Bronchus (tissue), 1 donor: ENCODE results near the gene ZNF516.

GRCh38 chr18:76351878-76352630, 143.0 kb downstream of the ZNF516 start:
- PRO-cap = bidirectional peak, plus-strand start at chr18:76352273, minus-strand start at chr18:76352074

- PRO-cap = no peak
Observed at GRCh38 chr18:76367260-76367904, 127.7 kb downstream of the ZNF516 start.

DNA sequence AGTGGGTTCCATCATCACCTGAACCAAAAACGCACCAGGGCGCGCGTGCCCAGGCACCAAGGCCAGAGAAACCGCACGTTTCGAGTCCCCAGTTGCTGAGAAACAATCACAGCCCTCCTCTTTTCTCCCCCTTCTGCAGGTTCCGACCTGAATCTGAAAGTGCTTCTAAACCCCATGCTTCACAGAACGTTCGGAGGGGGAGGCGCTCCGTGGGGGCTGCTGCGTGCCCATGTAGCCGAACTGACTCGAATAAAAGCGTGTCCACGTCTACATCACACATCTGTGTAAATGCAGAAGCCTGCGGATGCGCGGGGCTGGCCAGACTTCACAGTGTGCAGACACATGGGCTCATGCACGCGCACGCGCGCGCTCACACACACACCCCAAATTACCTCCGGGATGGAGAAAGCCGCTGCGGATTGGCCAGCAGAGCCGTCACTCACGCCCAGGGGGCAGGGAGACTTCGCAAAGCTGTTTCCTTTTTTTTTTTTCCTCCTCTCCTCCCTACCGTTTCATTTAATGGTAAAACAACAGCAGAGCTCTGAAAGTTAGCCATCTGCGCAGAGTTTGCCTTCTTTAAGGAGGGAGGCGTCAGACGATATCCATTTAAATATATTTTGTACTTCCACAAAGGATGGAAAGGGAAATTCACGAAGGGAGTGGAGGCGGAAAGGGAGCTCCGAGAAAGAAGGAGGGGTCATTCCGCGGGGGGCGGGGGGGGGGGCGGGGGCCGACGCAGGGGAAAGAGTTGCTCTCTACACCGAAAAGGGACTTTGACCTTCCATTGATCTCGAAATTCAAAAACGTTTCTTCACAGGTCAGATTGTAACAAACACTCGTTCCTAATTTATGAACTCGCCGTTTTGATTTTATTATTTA, 2.2 kb downstream of the ZNF516 start:
- PRO-cap = bidirectional peak, plus-strand start at position 448 of the sequence, minus-strand start at position 336 of the sequence

- PRO-cap = bidirectional peak, plus-strand start at chr18:76495210, minus-strand start at chr18:76495197
Observed at GRCh38 chr18:76495115-76495421, at the start of gene ZNF516. Gene ZNF516, minus strand, starts transcription at chr18:76495242.

DNA sequence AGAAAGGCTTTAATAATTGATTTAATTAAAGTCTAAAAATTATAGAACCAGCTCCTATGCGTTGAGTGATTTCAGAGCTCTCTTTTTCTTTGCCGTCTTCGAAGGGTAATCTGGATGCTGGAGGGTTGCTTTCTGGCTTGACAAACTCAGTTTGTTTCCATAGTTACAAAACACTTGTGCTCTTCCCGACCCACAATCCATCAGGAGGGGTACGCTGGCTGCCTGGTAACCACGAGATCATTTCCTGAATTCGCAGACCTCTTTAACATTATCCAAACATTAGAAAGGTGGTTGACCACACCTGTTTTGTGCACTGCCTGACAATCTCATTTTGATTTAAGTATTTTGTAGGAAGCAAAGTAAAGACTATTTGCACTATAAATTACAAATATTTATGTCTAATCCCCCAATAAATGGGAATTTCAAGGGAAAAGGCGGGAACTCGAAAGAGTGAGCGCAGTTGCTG, 143.9 kb upstream of the ZNF516 start:
- PRO-cap = no peak

DNA sequence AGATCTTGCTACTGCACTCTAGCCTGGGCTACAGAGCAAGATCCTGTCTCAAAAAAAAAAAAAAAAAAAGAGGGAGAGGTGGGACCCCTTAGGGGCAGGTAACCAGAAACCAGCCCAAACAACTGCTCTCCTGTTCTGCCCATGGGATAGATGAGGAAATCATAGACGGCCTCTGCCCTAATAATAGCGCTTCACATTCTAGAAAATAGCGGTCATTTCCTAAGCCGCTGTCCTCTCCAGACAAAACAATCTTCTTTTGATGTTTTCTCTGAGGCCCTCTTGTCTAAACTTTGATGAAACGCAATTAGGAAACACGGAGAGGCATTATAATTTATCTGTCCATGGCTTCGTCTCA, 151.8 kb upstream of the ZNF236 start:
- PRO-cap = no peak

DNA sequence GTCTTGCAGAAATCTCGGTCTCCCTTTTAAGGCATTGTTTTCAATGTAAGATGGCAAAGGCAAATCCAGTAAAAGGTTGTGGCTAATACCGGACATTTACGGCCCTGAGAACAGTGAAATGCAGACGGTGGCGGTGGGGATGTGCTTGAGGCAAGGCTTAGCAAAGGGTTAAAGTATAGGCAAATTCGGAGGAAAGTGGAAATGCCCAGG, 114.7 kb upstream of the ZNF236 start:
- PRO-cap = no peak

DNA sequence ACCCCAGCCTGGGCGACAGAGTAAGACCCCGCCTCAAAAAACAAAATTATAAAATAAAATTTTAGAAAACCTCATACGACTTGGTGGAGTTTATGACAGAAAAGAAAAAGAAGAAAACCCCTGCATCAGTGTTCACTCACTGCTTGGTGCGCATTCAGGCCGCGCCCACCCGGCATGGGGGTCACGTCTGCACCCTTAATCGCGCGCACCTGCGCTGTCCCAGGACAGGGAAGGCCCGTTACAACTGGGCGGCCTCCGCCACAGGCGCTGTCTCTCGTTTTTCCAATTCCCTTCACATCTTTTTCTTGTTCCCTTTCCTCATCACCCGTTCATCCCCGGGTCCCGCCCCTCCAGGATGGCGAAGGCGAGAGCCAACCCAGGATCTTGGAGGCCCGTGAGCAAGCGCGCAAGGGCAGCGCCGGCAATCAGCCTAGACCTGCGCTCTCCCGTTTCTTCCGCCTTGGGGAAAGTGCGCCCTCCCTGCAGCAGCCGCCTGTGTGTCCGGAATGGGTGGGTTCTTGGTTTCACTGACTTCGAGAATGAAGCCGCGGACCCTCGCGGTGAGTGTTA, 35.1 kb upstream of the ZNF236 start:
- PRO-cap = bidirectional peak, plus-strand start at position 460 of the sequence, minus-strand start at position 293 of the sequence

GRCh38 chr18:76820155-76820470, 2.2 kb upstream of the ZNF236 start:
- PRO-cap = unidirectional peak, plus-strand start at chr18:76820385

DNA sequence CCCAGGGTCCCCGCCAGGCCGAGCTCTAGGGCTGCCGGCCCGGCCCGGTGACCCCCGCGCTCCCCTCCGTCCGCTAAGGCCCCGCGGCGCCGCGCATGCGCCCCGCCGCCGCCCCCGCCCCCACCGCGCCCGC, 288 bp upstream of the ZNF236 start:
- PRO-cap = bidirectional peak, plus-strand start outside the sequence, minus-strand start at position 75 of the sequence

GRCh38 chr18:77012792-77013124, 119.8 kb downstream of the MBP start:
- PRO-cap = no peak

DNA sequence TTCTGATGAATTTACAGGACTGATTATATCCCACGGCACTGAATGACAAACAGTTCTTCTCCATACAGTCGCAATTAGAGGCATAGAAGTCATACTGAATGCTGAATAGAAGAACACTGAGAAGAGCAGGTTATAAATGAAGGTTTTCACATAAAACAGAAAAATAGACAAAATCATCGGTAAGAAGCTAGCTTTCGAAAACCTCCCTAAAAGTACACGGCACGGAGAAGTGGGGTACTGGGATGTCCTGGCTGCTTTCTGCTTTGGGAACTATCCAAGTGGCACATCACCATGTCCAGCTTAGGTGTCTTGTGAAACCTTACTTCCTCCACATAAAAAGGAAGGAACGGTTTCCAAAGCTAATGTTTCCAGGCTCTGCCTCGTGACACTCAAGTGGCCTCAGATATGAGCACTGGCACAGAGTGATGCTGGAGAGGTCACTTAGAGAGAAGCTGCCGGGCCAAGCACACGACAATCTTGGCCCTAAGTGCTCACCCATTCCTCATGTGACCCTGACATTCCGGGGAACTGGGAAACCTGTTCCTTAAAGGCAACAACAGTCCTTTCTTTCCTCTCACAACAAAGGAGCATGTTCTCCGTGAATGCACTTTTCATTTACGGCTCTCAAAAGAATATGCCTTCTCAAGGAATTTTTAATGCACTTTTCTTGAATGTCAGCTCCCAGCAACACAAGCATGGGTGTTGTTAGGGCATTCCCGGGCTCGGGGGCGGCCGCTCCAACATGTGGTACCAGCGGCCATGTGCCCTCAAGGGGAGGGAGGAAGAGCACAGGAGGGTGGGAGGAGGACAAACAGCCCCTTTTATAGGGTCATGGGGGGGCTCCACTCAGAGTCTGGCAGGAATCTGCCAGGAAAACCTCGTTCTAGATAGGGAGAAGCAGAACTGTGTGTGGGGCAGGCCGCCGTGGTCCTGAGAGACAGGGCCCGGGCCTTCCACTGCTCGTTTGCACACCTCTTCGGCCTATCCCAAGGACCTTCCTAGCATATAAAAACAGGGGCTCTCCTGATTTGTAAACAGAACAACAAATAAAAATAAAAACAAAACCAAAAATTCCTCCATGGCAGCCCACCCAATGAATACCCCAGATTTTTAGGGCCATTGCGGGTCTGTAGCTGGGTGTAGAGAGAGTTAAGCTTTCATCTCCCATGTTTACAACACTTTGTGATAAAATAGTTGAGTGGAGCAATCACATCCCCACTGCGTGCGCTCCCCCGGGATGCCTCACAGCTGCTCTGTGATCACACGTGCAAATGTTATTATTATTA, 118.6 kb downstream of the MBP start:
- PRO-cap = no peak

- PRO-cap = no peak
Observed at GRCh38 chr18:77070750-77071690, 61.6 kb downstream of the MBP start.

DNA sequence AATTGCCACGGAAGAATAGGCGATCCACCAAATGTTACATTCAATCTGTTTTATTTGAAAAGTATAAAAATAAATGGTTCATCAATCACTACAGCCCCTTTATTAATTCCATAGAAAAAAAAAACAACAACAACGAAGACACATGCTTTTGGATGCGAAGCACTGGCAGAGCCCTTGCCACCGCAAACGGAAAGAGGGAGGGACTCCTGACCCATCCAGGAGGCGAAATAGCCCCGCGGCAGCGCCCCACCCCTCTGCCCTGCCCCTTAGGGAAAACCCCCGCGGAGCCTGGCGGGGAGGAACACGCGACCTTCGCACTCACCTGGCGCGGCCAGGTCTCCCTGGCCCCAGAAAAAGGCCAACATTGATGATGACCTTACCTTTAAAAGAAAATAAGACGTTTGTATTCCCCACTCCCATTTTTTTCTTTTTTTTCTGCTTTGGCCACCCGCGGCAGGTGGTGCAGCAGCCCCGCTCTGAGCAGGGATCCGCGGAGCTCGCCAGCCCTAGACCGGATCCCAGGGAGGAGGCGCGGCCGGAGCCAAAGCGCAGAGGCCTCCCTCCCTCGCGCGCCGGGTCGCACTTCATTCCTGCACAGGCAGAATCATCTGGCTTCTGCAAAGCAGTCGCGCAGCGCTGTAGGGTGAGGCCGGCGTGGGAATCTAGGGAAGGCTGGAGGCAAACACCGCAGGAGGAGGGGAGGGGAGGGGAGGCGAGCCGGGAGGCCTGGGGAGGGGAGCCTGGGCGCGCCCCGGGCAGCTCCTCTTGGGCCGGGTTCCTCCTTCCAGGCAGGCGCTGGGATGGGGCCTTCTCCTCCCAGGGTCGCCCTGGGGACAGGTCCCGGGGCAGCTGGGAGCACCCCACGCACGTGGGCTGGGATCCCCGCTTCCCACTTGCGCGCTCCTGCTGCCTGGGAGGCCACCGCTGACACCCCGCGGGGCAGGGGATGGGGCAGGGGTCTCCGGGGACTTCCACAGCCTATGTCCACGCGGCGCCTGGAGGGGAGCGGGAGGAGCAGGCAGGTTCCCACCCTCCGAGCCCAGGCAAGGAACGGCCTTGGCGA, 45.3 kb downstream of the MBP start:
- PRO-cap = unidirectional peak, plus-strand start at position 278 of the sequence

DNA sequence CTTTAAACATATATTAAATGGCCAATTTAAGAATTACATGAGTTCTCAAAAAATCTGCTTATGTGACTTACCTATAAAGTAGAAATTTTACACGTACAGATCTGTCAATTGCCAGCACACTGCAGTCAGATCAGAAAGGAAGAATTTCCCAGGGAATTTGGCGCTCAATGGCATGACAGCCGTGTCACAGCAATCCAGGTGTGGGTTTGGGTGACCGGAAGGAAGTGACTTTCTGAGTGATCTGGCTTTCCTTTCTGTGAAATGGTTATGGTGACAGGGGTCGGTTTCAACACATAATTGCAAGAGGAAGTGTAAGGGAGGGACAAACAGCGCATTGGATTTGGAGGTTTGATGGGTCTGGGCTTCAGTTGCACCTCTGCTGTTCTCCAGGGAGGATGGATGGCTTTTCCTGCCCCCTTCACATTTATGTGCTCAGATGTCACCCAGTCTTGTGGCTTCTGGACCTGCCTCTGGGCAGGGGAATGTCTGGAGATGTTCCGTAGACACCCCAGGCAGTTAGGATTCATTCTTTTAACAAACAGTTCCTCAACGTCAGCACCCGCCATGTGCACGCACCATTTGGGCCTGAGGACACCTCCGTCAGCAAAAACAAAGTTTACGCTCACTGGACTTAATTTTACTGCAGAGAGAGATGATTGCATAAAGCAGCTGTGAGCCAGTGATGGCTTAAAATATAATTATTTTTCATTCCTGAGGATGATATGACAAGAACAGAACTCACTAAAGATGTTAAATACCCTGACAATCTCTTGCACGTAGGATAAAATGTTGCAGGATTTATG, 37.1 kb downstream of the MBP start:
- PRO-cap = no peak

DNA sequence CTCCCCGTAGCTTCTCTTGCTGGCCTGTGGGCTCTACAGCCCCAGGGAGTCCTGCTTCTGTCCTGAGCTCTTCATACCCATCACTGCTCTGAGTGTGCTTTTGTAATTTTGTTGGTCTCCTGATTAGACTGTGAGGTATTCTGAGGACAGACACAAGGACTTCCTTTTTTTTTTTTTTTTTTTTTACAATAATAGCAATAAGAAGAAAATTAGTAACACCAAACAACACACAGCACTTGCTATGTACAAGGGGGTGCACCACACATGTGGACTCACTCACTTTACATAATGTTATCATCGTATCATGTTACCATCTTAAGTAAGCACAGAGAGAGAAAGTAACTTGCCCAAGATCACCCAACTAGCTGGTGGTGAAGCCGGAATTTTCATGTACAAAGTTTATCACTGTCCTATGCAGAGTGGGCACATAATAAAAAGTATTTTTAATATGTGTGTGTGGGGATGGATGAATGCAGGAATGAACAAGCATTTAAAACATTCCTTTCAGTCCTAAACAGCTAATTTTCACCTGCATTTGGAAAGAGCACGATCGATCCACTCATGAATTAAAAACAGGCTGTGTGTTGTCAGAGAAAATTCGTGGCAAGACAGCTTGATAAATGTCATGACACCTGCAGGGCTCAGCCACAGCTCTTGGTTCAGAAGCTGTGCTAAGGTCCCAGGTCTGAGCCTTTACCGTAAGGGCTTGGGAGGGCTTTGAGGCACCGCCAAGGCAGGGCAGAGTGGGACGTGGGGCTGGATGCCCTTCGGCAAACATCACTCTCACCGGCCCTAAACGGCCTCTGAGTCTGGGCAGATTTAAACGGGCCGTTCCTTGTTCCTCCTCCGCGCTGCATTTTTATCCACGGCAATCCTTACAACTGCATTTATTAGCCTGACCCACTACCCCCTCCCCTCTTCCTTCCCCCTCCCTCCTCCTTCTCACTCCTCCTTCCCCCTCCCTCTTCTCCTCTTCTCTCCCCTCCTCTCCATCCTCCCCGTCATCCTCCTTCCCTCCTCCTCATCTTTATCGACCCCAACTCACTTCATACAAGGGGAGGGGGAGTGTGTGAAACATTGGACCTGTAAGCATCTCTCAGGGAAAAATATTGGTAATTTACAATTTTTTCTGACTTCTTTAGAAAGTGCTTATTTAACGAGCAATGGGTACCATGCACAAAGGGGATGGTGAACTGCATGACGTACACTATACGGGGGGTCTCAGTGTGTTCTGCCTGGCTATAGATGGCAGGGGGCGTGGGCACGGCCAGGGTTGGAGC, 34.1 kb downstream of the MBP start:
- PRO-cap = unidirectional peak, minus-strand start at position 85 of the sequence

GRCh38 chr18:78999975-79000406, 20.4 kb downstream of the SALL3 start:
- PRO-cap = bidirectional peak, plus-strand start at chr18:79000159, minus-strand start at chr18:79000083

DNA sequence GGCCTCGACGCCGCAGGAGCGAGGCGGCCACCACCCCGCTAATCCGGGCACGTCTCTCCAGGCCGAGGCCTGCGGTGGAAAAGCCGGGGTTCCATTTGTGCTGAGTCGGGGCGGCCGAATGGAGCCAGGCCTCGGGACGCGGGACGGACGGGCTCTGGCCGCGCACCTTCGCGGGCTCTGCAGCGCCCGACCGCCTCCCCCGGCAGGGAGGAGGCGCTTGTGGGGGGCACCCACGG, 1.2 kb upstream of the NFATC1 start:
- PRO-cap = no peak

- PRO-cap = bidirectional peak, plus-strand start at chr18:79406033, minus-strand start at chr18:79405893
Observed at GRCh38 chr18:79405525-79406188, 9.9 kb downstream of the NFATC1 start.

GRCh38 chr18:79423800-79424475, 28.2 kb downstream of the NFATC1 start:
- PRO-cap = no peak